ENCODE results near the genes MTOR, UBIAD1 and FBXO6.

DNA sequence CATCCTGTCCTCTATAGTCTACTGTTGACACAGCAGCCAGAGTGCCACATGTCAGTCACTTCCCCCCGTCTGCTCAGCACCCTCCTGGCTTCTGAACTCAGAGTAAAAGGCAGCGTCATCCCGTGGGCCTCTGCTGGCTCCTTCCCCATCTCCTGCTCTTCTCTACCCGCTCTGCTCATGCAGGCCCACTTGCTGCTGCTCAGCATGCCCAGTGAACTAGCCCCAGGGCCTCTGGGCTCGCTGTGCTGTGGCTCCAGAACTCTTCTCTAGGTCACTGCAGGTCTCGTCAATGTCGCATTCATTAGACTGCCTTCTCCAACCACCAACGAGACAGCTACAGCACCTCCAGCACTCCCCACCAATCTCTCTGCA lies 11.7 kb upstream of the SRM start:
- RRBS = no CpG with 5 or more reads among the region's 8 CpGs

DNA sequence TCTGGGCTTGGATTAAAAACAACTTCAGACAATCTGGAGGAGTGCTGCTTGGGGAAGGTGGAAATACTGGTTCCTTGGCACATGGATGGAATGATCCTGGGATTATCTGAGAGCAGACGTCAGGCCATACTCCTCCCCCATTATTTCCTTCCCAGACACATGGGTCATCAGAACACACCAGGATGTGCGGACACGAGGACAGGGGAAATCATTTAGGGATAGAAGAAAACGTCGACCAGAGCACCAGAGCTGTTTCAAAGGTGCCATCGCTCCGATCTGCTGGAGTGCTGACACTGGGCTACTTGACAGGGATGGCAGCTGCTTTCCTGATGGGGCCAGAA lies 31.8 kb upstream of the ANGPTL7 start:
- RRBS = no CpG with 5 or more reads among the region's 7 CpGs

DNA sequence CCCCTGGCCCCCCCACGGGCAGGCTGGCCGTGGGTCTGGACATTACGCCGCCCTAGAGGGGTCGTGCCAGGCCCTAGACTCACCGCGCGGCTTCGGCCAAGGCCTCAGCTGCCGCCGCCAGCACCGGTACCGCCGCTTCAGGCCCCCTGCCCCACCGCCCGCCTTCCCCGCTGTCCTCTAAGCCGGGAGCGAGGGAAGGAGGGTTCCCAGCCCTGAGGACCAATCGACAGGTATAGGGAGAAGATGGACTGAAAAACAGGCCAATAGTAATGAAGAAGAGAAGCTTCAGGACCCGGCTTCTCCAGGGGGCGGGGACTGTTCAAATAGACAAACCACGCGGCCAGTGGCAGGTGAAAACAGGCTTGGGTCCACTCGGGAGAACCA lies at the start of gene MTOR:
Gene MTOR, minus strand, starts transcription at position 190 of the 384 bp plus-strand sequence.
- RRBS = 2% methylated on average over 7 of the region's 25 CpGs

DNA sequence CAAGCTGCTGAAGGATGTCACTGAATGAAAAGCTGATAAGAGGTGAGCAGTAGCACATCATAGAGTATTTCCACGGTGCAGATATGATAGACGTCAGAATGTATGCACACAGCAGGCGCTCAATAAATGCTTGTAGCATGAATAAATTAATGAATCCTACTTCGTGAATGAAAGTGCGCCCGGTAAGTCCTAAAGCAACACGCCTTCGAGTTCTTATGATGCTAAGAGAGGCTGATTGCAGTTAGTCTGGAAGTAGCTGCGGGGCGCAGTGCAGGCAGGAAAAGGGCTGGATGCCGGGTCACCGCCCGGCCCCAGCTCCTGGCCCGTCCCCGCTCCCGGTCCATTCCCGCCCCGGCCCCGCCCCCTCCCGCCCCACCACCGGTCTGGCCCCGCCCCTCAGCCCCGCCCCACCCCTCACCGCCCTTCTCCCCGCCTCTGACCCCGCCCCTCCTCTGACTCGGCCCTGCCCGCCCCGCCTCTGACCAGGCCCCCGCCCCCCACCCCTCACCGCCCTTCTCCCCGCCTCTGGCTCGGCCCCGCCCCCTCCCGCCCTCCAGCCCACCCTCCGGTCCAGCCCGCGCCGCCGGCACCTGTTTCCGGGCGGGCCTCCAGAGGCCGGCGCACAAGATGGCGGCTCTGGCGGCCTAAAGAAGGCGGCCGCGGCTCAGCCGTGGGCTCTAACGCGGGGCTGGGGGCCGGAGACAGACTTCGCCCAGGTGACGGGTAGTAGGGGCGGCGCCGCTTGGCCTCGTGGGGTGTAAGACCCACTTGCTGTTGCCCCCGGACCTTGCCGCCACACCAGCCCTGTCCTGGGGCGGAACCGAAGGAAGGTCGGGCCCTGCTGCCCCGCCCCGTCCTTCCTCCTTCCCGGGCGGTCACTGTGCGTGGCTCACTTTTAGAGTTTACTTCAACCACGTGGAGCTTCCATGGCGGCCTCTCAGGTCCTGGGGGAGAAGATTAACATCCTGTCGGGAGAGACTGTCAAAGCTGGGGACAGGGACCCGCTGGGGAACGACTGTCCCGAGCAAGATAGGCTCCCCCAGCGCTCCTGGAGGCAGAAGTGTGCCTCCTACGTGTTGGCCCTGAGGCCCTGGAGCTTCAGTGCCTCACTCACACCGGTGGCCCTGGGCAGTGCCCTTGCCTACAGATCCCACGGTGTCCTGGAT lies at the start of gene UBIAD1:
Gene UBIAD1, plus strand, starts transcription at position 593 of the 1,166 bp plus-strand sequence.
- RRBS = 2% methylated on average over 17 of the region's 79 CpGs

DNA sequence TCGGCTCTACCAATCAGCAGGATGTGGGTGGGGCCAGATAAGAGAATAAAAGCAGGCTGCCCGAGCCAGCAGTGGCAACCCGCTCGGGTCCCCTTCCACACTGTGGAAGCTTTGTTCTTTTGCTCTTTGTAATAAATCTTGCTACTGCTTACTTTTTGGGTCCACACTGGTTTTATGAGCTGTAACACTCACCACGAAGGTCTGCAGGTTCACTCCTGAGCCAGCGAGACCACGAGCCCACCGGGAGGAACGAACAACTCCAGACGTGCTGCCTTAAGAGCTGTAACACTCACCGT lies 44.8 kb downstream of the FBXO2 start:
- RRBS = no CpG with 5 or more reads among the region's 11 CpGs

DNA sequence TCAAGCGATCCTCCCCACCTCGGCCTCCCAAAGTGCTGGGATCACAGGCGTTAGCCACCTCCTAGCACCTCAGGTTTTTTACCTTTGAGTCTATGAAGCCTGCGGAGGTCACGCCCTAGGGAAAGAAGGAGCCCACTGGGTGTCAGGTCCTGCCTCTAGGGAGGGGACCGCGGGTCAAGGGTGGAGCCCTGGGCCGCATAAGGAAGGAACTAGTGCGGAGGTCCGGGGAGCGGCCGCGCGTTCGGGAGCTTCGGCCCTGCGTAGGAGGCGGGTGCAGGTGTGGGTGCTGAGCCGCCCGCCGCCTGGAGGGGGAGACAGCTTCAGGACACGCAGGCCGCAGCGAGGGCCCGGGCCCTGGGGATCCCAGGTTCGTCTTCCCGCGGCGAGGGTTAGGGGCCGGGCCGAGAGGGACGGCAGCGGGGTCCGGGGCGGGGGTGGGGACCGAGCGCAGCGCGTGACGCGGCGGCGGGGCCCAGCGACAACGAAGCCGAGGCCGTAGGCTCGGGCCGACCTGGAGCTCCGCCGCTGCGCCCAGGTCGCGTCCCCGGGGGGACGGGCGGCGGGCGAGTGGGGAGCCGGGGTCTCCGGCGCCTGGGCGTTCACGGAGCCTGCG lies at the start of gene FBXO6:
Gene FBXO6, plus strand, starts transcription at position 312 of the 613 bp plus-strand sequence.
- RRBS = 3% methylated on average over 11 of the region's 65 CpGs

DNA sequence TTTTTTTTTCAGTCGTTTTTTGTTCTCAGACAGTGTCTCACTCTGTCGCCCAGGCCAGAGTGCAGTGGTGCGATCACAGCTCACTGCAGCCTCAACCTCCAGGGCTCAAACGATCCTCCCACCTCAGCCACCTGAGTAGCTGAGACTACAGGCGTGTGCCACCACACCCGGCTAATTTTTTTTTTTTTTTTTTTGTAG lies 19.4 kb downstream of the MTHFR start:
- RRBS = no CpG with 5 or more reads among the region's 6 CpGs

GRCh38 chr1:11789334-11790358 lies 16.1 kb downstream of the MTHFR start:
- RRBS = no CpG with 5 or more reads among the region's 16 CpGs

DNA sequence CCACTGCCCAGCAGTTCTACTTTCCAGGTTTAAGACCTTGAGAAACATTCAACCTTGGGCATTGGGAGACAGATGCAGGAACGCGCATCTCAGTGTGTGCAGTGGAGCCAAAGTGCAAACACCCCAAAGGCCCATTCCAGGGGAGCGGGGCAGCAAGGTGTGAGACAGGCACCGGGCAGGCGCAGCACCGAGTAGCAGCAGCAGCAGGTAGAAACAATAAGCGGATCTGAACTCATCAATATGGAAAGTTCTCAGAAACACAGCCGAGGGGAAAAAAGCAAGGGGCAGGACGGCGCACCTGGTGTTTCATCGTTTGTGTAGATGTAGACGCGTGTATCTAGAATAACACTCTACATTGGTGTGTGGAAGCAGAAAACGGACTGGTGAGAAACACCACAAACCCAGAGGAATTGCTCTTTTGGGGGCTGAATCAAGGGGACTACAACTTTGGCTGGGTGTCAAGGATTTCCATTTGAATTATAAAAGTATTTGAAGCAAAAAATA lies 8.1 kb upstream of the TNFRSF1B start:
- RRBS = no CpG with 5 or more reads among the region's 14 CpGs

- RRBS = no CpG with 5 or more reads among the region's 13 CpGs
Observed at GRCh38 chr1:12209588-12210528, 20.0 kb upstream of the VPS13D start.

GRCh38 chr1:12230502-12231572 lies 1.0 kb downstream of the VPS13D start:
- RRBS = 2% methylated on average over 9 of the region's 43 CpGs

DNA sequence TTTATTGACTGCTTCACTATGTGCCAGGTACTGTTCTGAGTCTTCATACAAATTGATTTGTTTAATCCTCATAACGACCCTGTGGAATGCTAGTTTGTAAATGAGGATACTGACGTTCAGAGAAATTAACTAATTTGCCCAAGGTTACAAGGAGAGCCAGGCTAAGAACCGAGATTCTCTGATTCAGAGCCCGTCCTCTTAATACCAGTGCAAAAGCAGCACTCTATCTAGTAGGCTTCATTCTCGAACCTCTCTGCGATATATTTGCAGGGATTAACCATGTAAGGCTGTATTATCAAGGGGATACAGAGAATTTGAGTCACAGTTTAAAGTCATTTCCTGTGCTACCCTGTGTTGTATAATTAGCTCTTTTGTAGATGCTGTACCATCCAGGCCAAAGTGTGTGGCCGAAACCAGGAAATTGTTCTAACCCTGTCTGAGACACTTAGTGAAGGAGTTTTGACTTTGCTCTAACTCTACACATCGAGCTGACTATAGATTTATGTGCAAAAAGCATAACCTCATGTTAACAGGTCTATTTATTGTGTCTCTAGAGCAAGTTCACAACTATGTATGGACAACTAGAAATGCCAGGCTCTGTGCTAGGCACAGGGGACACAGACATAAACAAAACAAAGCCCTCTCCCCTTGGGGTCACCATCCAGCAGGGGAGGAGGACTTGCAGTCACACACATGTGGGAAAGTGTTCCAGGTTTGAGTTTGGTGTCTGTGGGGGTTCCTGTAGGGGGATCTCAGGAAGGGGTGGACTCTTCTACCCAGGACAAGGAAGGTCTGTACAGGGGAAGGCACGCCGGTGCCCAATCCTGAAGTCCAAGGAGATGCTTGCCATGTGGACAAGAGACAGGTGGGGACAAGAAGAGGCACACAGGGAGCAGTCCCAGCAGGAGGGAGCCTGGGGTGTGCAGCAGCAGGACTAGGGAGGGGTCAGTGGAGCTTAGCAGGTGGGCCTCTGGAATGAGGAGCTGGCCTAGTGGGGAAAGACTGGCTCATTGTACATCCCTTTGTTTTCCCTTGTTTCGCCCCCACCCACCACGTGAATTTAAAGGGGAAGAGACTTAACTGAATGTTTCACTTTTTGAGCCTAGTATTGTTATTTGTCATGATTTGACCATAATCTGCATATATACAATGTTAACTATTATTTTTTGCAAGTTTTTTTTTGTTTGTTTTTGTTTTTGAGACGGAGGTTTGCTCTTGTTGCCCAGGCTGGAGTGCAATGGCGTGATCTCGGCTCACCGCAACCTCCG lies 182.1 kb downstream of the DHRS3 start:
- RRBS = no CpG with 5 or more reads among the region's 17 CpGs

DNA sequence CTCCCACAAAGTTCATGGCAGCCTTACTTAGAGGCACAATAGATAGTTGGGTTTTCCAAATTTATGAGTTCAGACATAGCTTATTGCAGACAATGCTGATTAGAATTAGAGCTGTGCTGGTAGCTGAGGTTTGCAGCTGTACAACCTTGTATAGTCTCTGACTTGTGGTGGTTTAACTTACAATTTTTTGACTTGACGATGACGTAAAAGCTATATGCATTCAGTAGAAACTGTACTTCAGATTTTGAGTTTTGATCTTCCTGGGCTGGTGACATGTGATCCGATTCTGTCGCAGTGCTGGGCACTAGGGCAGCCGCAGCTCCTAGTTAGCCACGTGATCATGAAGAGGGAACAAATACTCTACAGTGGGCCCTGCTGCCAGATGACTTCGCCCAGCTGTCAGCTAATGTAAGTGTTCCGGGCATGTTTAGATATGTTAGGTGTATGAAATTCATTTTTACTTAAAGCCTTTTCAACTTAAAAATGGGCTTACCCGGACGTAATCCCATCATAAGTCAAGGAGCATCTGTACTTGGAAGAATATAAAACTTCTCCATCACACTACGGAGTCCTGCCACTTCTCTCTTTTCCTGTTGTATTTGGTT lies 167.6 kb downstream of the DHRS3 start:
- RRBS = no CpG with 5 or more reads among the region's 11 CpGs

DNA sequence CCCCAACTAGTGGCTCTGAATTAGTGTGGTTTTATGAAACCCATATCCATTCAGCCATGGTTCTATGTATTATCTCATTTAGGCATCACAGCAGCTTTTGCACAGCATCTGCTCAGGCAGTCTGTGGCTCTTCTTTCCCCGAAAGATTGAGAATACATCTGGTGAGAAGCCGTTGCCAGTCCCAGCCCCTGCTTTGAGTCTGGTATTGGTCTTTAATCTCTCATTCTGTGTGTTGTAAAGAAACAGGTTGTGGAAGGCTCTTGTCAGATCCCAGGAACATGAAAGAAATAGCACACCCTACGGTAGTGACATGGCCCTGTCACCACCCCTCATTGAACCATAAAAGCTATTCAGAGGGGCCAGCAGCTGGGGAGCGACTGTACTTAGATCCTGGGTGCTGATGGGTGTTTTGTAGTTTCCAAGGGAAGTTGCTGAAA lies 145.2 kb downstream of the DHRS3 start:
- RRBS = no CpG with 5 or more reads among the region's 4 CpGs

DNA sequence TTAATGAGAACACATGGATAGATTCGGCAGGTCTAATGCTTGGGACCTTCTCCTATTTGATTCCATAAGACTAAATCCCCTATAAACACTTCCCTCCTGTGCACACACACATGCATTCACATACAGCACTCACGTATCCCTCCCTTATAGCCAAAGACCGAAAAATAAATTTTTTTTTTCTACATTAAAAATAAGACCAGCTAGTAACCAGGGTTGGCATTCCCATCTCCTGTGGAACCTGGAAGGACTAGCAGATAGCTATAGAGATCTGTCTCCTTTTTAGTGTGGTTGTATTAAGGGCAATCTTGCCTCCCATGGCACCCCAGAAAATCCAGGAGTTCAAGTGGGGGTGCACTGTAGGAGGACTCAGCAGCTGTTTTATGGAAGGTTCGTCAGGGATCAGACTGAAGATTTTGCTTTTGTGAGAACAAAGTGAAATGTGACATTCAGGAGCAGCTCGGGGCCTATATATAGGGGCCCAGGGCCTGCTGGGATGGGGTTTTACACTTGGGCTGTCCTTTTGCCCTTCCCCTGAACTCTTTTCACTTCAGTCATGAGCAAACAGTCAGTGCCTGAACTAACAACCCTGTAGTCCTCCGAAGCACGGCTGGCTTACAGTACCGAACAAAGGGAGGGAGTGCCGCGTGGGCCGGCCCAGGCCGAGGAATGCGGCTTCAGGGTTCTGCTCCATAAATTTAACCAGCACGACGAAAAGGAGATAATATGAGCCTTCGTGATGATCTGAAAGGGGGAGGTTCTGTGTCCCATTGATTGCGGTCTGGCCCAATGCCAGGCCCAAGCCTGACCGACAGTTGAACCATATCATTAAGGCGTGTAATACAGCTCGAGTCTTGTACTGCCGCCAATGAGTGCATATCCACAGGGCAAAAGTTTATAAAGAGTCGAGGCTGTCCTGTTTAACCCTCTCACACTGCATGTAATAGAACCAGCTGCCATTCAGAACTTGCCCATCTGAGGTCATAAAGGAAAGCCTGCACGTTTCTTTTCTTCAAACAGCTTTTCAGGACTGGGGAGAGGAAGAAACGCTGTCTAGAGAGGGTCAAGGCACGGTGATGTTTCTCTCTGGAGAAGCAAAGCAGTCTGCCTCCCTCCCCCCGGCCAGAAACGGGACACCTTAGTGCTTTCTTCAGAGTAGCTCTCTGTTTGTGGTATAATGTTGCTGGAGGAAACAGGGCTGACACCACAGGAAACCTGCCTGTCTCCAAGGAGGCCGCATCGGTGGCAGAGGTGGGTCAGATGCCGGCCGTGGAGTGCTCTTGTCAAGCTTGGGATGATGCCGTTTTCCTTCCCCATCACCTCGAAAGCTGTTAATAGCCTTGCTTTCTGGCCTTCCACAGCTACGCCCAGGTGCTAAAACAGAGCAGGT lies 139.9 kb downstream of the DHRS3 start:
- RRBS = no CpG with 5 or more reads among the region's 34 CpGs

DNA sequence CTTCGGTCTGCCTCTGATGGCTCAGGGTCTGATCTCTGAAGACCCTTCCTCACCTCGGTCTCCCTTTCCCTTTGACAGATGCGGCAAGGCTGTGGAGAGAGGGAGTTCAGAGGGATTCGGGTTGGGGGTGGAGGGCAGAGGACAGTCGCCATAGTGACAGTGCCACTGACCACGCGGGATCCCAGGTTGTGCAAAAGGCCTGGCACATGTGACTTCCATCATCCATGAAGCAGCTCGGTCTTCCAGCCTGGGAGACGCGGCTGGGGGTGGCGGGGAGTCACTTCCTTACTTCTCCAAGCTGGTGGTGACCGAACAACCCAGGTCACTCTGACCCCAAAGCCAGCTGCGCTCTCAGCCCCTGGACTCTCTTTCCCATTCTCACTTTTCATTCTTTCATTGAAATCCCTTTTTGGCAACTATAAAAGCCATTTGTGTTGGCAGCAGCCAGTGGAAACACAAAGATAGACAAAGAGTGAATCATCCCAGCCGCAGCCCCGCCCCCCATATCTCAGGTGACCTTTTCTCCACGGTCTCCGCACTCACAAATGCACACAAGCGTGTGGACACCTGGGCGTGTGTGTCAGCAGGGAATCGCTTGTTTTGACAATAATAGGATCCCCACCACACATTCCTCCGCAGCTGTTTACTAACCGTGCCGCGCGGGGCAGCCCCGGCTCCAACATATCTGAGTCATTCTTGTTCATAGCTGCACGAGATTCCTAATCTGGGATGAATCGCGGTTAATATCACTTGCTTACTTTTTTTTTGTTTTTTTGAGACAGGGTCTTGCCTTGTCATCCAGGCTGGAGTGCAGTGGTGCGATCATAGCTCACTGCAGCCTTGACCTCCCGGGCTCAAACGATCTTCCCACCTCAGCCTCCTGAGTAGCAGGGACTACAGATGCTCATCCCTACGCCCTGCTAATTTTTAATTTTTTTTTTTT lies 68.3 kb downstream of the DHRS3 start:
- RRBS = no CpG with 5 or more reads among the region's 33 CpGs

DNA sequence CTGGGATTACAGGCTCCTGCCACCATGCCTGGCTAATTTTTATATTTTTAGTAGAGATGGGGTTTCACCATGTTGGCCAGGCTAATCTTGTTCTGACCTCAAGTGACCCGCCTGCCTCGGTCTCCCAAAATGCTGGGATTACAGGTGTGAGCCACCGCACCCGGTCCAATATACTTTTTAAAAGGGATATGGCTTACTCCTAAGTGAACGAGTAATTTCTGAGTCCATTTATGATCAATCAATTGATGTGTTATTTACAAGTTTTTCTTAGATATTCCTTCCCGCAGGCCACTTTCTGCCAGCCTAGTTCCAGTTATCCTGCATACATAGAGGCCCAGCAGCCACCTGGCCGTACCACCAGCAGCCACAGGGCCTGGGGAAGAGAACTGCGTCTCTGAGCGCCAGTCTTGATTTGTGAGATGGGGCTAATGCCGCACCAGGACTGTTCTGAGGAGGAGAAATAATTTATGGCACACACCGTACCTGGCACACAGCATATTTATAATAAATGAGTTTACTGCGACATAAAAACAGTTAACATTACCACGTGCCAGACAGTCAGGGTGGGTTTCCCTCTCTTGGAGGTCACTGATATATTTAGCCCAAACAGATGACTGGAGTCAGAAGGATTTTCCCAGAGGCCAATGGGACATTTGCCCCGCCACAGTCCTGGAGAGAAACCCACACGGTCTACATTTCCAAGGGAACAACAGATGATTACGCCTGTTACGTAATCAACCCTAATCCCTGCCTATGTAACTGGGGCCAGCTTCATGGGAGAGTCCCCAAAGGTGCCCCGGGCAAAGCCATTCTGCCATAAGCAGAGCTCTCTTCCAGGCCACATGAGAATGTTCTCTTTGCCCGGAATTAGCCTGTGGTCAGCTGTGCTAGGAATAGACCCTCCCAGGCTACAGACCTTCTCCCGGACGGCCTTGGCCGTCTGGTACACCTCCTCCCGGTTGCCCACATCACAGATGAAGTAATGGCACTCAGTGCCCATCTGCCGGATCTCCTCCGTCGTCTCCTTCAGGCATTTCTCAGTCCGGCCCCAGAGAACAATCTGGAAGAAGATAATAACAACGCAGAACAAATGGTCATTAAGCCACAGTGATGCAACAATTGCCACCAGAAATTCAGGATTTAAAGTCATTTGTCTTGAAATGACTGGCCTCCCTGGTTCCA lies 38.0 kb downstream of the DHRS3 start:
- RRBS = 100% methylated on average over 1 of the region's 28 CpGs

- RRBS = no CpG with 5 or more reads among the region's 16 CpGs
Observed at GRCh38 chr1:12596439-12597101, 21.4 kb downstream of the DHRS3 start.

GRCh38 chr1:12614982-12615195 lies 3.1 kb downstream of the DHRS3 start:
- RRBS = no CpG with 5 or more reads among the region's 1 CpG

All from GM12891 (cell line).